NALM6 (cell line): ENCODE measurements around a stretch of chr5.

- PRO-cap, result no peak
These were observed 22.7 kb downstream of the PPP2CA start for GRCh38 chr5:134202832-134203922.

DNA sequence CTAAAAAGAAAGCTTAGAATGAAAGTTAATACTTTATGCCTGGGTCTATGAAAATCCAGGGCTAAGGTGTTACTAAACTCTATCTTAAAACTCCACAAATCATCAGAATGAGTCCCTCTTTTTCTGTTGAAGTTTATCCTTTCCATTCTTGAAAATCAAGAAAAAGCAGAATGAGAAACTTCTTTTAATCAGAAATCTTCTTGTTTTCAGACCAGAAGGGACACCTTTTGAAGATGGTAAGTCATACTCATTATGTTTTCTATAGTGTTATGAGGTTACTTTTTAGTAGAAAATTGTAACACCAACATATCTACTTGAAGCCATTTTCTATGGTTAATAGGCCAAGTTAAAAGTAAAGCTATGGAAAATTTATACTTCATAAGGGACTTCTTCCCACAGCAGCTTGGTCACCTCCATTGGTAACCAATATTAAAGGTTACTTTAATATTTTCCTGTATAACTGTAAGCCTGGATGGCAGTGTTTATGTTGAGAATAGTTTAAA, 5.1 kb downstream of the UBE2B start:
- PRO-cap, result no peak

DNA sequence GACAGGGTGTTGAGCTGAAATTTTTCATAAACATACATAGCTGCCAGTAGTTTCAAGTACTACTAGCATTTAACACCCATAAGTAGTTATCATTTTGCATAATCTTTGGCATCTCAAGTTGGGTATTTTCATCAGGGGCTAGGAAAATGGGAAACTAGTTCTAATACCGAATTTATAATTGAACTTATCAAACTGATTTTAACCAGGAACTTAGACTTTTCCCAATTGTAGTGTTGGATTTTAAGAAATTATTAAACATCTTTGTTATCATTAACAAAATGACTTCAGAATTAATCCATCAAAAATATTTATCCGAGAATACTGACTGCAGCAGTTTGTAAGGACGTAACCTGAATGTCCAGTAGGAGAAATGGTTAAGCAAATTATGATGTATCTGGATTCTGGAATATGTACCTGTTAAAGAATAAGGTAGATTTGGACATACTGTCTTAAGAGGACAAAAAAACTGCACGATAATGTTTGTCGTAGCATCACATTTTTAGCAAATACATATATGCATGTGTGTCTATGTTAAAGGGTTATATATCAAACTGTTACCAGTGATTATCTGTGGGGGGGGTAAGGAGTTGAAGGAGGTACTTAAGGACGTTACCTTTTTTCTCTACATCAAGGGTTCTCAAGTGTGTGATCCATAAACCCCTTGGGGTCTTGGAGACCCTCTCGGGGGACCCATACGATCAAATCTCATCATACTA, 5.8 kb downstream of the UBE2B start:
- PRO-cap, result no peak

DNA sequence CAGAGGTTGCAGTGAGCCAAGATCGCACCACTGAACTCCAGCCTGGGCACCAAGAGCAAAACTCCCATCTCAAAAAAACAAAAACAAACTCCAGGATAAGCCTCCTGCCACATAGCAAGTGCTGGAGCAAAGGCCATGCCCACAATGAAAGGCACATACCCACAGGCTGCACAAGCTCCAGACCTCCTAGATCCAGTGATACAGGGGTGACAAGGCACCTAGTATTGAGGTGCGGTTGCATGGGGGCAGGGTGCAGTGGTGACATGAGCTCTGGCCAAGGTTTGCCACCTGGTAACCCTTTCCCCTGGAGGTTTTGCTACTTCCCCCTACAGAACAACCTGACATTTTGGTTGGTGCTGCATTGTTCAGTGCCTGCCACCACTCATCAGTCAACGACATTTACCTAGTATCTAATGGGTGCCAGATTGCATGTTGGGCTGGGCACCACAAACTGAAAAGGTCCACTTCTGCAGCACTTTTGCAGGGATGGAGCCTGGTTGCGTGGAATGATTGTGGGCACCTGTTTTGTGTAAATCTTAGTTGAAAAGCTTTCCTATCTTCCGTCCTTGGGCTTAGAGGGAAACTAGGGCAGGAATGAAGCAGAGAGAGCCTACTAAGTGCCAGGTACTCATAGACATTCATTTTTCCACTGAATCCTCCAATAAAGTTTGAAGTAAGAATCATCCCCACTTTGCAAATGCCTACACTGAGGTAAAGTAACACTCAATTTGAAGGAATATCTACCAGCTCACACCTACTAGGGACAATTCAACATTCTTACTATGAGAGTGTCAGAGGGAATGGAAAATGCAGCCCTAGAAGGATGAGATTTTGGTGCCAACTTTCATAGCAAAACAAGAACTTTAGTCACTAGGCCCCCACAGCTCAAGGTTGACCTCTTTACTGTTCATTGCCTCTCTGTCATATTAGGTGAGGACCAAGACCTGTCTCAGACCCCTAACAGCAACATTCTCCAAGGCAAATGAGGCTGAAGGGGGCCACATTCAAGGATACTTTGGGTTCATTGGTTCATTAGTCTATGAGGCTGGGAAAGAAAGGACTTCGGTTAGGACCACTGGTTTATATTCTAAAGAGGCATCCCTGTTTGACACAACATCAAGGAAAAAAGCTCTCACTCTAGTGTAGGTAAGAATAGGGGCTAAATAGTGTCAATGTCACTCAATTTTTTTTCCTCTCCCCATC, 14.1 kb downstream of the CDKN2AIPNL start:
- PRO-cap, result no peak

GRCh38 chr5:134399123-134399746, 12.4 kb downstream of the CDKN2AIPNL start:
- PRO-cap, result no peak

DNA sequence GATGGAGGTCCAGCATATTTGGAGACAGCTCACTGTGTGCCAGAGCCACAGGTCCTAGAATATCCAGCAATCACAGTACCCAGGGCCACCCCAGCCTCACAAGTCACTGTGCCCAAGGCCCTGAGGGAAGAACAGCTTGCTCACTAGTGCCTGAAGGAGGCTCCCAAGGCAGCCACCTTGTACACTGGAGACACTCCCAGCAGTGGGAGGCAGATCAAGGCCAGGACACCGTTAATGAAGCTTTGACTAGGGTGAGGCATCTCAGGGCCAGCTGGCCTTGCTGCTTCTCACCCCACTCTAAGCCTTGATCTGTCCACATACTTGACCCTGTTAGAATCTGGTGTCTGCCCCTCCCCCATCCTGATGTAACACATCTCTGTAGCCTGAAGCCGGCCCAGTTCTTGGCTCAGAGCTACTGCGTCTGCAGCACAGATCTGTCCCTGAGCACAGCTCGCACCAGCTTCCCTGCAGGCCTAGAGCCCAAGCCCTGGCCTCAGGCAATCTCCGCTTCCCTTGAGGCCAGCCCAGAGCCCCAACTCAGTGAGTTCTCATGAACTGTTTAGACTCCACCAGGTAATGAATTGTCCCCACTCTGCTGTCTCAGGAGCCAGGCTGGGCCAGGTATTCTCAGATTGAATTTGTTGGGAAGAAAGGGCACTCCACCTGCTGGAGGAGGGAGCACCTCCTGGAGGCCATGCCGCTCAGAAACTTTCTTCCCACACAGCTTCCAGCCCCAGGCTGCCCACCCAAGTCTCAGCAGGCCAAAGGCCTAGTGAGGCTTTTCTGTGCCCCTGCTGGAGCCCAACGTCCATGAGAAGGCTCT, 13.5 kb upstream of the JADE2 start:
- PRO-cap, result no peak

DNA sequence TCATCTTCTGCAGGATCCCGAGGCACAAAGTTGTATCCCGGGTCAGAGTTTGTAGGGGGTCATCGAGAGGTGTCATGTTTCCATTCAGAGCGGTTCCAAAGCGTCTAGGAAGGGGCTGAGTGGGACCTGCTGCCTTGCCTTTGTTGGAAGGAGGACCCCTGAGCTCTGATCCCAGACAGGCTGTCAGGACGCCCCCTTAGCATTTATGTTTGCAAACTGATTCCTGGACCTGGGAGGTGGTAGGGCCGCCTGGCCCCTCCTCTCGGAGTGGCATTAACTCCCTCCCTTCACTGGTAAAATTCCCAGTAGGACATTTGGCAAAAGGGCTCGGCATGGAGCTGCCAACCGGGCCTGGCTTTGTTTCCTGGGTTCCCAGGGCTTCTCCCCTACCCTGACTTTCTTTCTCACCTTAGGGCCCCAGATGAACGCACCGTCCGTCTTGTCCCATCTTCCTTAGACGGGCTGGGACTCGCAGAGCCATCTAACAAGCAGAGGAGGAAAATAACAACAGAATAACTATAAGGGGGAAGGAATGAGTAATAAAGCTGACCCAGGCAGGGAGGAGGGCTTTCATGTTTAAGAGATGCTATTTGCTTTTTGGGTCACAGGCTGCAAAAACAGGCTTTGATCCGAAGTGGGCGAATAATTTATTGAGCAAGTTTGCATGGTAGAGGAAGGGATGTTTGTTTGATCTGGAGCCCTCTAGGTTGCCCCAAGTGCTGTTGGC, 2.6 kb downstream of the JADE2 start:
- PRO-cap, result no peak

DNA sequence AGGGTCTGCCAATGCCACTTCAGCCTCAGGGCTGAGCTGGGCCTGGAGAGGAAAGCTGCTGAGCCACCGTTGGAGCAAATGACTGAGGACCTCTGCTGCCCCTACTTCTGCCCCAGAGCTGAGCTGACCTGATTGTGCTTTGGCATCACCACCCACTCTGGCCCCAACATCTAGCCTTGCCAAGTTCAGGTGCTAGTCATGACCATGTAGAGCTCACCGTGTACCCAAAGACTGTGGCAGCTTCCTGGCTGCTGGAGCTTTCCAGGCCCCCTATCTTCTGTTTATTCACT, 49.0 kb downstream of the JADE2 start:
- PRO-cap, result no peak

- PRO-cap, result bidirectional peak, plus-strand start at chr5:134739284, minus-strand start at chr5:134739276
These were observed 843 bp downstream of the CAMLG start for GRCh38 chr5:134738928-134739854.

GRCh38 chr5:134948693-134949217, 19.0 kb upstream of the CATSPER3 start:
- PRO-cap, result no peak

- PRO-cap, result no peak
These were observed 5.4 kb downstream of the PITX1 start for GRCh38 chr5:135028627-135029091.

DNA sequence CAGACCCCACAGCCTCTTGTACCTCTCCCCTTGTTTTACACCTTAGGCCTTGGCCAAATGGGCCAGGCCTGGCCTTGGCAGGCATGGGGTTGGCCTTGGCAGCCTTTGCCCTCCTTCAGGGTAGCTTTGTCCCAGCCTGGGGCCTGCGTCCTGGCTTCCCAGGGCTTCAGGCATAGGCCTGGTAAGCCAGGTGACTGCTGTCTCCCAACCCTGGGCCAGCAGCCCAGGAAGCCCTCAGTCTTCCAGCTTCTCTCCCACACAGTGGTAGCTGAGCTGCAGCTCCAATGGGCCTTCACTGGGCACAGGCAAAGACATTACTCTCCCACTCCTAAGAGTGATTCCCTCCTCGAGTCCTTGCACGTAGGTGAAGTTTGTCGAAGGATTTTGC, 1.0 kb upstream of the PITX1 start:
- PRO-cap, result no peak

DNA sequence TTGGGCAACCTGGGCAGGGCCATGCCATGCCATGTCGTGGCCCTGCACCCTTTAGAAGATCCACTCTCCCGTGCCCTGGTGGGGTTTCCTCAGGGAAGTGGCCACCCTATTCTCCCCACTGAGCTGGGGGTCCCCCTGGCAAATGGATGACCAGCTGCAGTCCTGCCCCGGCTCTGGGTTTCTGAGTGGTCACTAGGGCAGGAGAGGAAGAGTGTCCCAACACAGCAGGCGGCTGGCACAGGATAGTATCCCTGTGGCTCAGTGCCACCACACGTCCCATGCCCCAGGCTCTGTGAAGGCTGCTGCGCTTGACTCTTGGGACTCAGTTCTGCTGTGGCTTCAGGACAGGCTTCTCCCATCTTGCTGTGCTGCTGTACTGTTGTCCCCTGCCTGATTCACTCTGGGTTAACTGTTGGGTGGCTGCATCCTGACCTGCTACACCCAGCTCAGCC, 100.9 kb upstream of the PITX1 start:
- PRO-cap, result no peak

GRCh38 chr5:135140542-135141152, 106.6 kb upstream of the PITX1 start:
- PRO-cap, result no peak

GRCh38 chr5:135154100-135154824, 120.2 kb upstream of the PITX1 start:
- PRO-cap, result no peak

- PRO-cap, result no peak
These were observed 161.0 kb upstream of the PITX1 start for GRCh38 chr5:135194727-135195705.

- PRO-cap, result no peak
These were observed 67.3 kb downstream of the MACROH2A1 start for GRCh38 chr5:135331563-135332210.

DNA sequence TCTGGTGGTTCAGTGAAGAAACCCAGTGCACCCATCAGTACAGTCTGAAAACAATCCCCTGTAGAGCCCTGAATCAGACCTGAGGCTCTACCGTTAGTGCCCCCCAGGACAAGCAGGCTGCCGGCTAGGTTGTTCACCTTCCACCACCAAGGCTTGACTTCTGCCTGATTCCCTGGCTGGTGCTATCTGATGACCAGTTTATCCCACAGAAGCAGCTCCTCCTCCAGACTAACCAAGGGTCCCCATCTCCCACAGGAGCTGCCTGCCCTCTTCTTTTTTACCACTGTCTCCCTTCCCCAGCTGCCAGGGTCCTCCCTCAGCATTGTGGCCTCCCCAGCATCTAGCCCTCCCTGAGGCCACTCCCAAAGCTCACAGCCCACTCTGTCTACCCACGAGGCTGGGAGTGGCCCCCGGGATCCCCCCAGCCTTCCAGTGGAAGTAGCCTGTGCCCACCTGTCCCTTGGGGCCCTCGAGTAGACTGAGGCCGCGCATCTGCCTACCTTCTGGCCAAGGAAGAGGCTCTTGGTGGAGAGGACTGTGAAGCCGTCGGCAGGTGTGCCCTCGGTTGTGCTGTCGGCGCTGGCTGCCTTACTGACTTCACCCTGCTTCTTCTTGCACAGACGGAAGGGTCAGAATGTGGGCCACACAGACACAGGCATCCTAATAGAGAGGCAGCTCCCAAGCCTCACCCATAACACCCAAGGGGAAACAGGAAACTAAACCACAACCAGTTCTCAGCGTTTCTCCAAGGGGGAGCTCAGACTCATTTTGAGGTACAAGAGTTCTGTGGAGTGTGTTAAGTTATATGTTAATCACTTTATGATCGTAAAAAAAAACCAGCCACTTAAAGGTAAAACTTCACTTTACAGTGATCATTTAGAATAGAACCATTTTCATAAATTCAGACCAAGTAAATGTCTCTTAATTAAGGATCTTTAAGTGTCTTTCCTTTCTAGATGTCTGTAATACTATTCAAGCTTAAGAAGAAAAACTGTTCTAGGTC, 38.7 kb downstream of the MACROH2A1 start:
- PRO-cap, result no peak

DNA sequence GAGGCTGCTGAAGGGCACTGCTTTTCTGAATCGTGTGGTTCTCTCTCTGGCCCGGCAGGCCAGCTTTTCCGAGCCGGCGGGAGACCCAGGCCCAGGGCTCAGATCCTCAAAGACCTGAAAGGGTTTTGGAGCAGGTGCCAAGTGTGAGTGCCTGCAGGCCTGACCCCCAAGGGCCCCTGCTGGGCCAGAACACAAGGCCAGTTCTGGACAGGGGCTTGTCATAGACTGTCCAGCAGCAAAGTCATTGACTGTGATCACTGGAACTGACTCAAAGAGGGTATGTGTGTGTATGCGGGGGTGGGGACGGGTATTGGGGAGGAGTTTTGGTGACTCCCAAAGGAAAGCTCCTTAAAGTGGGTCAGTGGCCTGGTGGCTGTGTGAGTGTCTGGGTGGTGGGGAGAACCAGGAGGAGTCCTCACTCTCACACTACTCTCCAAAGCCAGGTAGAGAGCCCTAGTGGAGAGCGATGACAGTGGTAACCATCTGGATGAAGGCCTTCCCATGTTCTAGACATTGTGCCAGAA, 592 bp upstream of the CXCL14 start:
- PRO-cap, result no peak

GRCh38 chr5:135952574-135953591, 1.9 kb downstream of the LECT2 start:
- PRO-cap, result no peak